ENCODE data around the gene FOXR1.

GRCh38 chr11:118612117-118612930, 4.9 kb downstream of the PHLDB1 start:
- PRO-cap, 2 experiments: no peak in any of the 2 experiments

DNA sequence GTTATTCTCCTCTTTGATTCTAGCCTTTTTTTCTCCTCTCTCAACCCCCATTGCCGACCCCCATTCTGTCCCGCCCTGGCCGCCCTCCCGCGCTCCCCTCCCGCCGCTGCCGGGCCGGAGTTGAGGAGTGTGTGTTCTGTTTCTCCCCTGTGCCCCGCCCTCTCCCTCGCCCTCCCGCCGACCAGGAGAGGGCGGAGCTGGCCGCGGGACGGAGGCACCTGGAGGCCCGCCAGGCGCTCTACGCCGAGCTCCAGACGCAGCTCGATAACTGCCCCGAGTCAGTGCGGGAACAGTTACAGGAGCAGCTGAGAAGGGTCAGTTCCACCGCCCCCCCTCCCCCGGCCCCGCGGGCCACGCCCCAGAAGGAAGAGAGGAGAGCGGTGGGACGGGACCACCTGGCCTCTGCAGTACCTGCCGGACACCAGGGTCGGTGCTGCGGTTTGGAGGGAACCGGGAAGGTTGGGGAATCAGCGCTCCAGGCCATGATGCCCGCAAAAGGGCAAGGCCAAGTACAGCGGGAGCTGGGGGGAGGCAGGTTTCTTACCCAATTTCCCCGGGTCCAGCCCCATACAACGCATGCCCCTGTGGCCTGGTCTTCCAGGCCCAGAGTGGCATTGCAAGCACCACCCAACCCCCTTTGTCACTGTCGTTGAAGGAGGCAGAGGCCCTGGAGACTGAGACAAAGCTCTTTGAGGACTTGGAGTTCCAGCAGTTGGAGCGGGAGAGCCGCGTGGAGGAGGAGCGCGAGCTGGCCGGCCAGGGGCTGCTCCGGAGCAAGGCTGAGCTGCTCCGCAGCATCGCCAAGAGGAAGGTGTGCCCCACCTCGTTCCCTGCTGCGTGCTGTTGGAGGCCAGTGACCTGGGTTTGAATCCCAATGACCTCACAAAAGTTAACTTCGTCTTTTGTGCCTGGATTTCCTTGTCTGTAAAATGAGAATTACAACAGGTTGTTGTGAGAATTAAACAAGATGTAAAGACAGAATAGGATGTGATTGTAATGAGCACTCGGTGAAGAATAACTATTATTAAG, 27.6 kb downstream of the PHLDB1 start:
- PRO-cap, 2 experiments: no peak in any of the 2 experiments

- PRO-cap, 2 experiments: no peak in any of the 2 experiments
Measured at GRCh38 chr11:118643459-118644218, 35.8 kb downstream of the TREH start.

DNA sequence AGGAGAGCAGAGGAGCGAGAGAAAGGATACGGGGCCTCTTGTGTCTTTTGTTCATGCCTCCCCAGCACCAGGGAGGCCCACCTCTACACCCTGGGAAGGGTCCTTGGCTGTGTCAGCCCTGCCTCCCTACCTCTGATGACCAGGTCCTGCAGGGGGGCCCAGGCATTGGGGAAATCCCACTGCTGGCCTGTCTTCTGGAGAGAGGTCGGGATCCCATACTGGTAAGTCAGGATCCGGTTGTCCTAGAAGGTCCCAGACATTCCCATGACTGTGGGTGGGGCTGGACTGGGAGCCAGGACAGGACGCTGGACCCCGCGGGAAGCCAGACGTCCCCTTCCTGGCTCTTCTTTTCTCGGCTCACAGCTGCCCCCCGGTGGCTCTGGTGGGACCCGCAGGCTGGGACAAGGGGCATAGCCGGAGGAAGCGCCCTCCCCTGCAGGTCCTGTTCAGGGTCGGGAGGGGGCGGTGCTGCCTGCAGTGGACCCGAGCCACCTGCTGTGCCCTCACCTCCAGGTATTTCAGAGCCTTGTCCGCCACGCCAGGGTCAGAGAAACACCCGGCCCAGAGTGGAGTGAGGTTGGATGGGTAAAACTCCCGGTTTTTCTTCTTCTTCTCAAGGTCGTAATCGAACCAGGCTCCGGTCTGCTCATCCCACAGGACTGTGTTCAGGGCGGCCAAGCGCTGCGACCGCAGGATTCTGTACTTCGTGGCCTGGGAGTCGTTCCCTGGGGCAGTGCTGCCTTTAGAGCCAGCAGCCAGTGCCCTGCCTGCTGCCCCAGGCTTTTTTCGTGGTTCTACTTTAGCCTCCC, 20.0 kb downstream of the TREH start:
- PRO-cap, 2 experiments: no peak in any of the 2 experiments

- PRO-cap, 2 experiments: peak in 2 of 2 experiments; most common plus-strand start chr11:118699782 (in 1); most common minus-strand start chr11:118699655 (in 2)
Measured at GRCh38 chr11:118699390-118699952, 20.0 kb upstream of the TREH start.

DNA sequence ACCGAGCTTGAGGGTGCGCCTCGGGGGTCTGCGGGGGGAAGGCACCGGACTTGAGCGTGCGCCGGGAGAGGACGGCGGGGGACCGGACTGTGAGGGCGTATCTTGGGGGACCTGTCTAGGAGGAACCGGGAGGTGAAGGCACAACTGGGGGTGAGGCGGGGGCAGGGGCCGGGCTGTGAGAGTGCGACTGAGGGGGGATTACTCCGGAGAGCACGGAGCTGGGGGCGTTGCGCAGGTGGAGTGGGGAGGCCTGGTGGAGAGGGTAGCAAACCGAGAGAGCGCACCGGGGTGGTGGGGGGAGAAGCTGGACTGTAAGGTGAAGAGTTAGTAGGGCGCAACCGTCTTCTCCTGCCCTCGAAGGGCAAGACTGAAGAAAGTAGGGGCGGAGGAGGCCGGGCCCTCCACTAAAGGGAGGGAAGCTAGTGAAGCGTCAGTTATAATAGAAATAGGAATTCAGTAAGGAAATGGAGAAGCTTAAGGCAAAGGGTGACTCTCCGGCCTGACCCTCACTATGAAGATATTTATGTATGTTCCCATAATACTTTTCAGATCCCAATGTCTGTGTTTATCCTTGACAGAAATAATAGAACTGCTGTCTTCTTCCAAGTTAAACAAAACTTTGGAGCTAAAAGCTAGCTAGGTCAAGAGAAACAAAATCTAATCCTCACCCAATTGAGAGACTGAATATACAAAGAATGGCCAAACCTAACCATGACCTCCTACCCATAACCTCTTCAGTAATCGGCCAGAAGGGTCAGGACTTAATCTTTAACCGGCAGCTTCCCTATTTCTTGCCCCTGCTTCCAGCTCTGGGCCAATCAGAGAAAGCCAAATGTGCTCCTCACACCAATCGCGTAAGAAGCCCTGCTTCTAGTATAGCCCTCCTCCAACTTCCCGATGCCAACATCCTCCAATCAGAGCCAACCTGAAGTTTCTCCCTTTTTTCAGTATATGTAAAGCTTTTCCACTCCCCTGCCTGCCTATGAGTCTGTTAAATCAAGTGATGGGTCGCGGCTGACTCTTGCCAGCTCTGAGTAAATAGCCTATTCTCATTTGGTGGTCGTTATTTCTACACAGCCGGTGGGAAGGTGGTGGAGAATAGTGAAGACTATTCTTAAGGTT, 1.5 kb upstream of the DDX6 start:
- PRO-cap, 2 experiments: peak in 2 of 2 experiments; most common plus-strand start position 983 of the sequence (in 2); most common minus-strand start position 369 of the sequence (in 2)

DNA sequence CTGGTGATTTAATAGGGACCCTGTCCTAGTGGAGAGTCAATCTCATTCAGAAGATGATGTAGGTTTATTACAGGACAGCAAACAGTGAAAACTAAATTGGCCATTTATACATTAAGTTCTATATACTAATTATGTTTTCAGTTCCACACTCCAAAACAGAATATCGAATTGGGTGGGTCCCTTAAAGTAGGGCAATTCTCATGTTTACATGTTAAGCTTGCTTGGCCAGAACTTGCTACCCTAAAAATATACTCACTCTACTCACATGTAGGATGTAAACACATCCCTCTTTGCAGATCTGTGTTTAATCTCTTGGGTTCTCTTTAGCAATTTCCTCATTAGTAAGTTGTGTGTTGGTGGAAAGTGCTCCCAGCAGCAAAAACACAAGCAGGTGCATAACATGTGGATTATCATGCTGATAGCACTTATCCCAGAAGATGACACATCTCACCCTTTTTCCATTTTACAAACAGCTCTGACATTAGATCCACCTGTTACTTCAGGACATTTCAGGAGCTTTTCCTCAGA, 22.6 kb upstream of the DDX6 start:
- PRO-cap, 2 experiments: no peak in any of the 2 experiments

GRCh38 chr11:118884587-118885395, 1.1 kb downstream of the CXCR5 start:
- PRO-cap, 2 experiments: no peak in any of the 2 experiments

DNA sequence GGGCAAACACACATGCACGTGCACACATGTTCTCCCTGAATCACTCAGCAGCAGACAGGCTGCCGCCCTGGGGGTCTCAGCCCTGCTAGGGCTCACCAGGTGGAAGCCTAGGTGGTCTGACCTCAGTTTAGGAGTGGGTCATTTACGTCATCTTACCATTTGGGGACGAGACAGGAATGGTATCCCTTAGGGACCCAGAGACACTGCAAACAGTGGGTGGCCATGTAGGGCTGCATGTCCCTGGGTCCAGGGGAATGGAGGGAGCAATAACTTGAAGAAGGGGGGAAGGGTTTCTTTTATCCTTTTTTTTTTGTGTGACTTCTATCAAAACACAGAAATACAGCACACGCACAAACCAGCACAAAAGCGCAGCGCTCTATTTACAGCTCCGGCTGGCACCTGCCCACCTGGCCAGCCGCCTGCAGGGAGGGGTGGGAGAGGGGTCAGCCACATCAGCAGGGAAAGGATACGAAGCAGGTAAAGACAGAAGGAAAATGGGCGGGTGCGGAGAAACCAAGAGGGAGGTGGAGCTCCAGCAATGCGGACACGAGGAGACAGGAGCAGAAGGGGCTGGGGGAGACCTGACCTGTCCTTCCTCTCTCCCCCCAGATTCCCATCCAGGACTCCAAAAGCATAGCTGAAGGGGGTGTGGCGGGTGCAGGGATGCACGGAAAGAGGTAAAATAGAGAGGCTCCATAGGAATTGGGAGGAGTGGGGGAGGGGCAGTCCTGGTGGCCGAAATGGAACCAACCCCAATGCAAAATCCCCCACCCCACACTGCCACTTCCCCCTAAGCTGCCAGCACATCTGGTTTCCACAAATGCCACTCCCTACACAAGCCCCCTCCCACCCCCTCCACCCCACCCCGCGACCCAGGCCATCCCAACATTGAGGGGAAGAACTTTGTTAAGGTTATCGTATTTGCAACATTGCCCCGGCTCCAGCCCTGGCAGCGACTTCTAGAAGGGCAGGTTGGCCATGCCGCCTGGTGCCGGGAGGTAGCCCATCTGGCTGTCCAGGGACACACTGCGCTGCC, 14.1 kb downstream of the CXCR5 start:
- PRO-cap, 2 experiments: no peak in any of the 2 experiments

GRCh38 chr11:118906234-118906667, 19.5 kb downstream of the BCL9L start:
- PRO-cap, 2 experiments: no peak in any of the 2 experiments

GRCh38 chr11:118908334-118908979, 17.3 kb downstream of the BCL9L start:
- PRO-cap, 2 experiments: no peak in any of the 2 experiments

DNA sequence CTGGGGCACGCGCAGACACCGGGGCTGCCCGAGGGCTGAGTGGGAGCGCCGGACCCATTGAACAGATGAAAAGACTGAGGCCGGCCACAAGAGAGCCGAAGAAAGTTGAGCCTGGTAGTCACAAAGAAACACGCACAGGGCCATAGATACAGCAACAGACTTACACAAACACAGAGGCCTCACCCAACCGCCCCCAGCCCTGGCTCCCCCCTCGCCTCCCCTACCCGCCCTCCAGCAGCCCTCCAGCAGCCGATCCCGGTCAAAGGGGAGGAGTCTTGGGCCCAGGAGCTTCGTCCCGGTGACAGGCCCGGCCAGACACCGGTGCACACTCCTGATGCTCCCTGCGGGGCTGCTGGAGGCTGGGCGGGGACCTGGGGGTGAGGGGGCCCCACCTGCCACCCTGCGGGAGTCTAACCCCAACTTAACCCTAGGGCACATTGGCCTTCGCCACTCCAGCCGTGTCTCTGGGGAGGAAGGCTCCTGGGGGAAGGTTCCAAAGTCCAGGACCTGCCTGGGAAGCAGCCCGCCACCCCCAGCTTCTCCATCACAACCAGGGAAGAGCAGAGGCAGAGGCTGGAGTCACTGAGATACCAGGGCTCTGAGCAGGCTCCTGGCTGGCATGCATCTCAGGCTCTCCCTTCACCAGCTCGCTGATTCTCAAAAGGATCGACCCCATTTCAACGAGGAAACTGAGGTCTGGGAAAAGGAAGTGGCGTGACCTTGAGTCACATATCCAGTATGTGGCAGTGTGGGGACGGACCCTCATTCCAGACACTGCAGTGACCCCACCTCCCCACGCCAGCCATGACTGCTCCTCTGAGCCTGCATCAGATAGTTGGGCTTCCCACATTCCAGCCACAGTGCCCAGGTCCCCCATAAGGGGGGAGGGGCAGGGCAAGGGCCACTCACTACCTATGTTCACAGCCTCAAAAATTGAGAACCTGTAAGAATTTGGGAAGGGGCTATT, 14.5 kb downstream of the BCL9L start:
- PRO-cap, 2 experiments: peak in 2 of 2 experiments; most common plus-strand start position 87 of the sequence (in 1); most common minus-strand start position 76 of the sequence (in 2)

DNA sequence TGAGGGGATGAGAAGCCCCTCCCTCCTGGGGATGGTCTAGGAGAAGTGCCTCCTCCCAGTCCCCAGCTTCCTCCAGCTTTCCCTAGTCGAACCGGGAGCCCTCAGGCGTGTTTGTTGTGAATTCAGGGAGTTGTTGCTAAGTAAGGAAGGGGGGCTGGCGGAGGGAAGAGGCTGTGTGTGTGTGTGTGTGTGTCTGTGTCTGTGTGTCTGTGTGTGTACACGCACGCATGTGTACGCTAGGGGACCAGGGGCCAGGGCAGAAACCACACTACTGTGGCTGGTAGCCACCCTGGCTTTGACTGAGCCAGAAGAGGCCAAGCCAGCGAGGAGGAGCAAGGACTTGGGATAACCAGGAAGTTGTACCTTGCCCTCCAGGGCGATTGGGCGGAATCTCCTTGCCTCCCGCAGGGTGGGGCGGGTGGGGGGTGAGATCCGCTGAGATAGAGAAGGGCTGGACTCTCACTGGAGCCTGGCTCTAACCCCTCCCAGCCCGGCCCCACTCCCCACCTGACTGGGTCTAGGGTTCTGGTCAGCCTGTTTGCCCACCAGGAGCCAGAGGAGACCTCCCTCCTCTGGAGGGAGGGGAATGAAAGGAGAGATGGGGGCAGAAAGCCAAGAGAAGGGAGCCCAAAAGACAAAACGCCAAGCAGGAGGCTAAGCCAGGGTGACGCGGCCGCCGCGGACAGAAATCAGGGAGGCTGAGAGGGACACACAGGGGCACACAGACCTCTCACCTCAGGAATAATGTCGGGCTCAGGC, 7.5 kb downstream of the BCL9L start:
- PRO-cap, 2 experiments: peak in 2 of 2 experiments; most common plus-strand start position 307 of the sequence (in 2); most common minus-strand start position 81 of the sequence (in 1)

GRCh38 chr11:118918851-118919266, 6.9 kb downstream of the BCL9L start:
- PRO-cap, 2 experiments: peak in 1 of 2 experiments; most common plus-strand start chr11:118918986 (in 1); most common minus-strand start chr11:118919017 (in 1)

DNA sequence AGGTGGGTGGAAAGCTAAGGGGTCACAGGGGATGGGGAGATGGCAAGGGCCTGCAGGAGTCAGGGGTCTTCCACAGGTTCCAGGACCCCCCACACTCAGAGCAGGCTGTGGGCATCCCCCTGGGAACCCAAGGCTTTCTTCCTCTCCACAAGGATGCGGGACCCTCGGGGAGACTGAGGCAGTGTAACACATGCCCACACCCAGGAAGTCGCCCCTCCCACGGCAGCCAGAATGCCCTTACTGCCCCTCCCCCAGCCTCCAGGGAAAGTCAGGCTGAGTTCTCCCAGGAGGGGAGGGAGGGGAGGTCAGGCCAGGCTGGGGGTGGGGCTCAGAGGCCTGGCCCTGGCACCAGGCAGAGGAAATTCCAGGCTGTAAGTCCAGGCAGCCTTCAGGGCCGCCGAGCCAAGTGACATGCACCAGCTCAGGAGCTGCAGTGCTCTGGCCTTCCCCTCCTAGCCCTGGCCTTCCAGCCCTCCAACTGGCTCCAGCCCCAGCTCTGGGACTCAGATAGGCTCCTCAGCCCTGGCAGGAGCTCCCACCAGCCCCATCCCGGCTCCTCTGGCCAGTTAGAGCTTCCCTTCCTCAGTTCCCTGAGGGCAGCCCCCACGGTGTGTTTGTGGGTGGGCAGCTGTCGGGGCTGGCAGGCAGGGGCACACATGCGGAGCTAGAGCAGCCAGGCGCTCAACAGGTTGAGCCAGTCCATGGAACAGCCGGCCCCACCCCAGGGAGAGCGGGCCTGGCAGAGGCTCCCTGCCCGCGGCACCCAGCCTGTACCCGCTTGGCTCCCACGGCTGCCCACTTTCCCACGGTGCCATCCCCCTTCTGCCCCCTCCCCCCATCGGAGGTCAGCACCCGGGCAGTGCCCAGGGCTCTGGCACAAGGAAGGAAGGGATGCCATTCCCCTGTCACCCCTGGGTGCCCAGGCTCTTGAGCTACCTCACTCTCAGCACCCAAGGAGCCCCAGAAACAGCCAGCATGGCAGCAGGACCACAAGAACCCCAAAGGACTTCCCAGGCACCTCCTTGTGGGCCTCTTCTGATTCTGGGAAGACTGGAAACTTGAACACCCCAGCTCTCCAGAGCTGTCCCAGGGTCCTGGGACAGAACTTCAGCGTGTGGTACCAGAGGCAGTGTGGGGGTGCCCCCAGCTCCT, 3.5 kb downstream of the BCL9L start:
- PRO-cap, 2 experiments: no peak in any of the 2 experiments

GRCh38 chr11:118930091-118930771, 4.5 kb upstream of the BCL9L start:
- PRO-cap, 2 experiments: peak in 2 of 2 experiments; most common plus-strand start chr11:118930479 (in 1); most common minus-strand start chr11:118930172 (in 2)

- PRO-cap, 2 experiments: no peak in any of the 2 experiments
Measured at GRCh38 chr11:118971629-118972052, at the start of gene FOXR1. Gene FOXR1, plus strand, starts transcription at chr11:118971761.

- PRO-cap, 2 experiments: no peak in any of the 2 experiments
Measured at GRCh38 chr11:119009619-119010163, 8.5 kb downstream of the RPS25 start.

GRCh38 chr11:119014529-119014717, 3.7 kb downstream of the RPS25 start:
- PRO-cap, 2 experiments: no peak in any of the 2 experiments

DNA sequence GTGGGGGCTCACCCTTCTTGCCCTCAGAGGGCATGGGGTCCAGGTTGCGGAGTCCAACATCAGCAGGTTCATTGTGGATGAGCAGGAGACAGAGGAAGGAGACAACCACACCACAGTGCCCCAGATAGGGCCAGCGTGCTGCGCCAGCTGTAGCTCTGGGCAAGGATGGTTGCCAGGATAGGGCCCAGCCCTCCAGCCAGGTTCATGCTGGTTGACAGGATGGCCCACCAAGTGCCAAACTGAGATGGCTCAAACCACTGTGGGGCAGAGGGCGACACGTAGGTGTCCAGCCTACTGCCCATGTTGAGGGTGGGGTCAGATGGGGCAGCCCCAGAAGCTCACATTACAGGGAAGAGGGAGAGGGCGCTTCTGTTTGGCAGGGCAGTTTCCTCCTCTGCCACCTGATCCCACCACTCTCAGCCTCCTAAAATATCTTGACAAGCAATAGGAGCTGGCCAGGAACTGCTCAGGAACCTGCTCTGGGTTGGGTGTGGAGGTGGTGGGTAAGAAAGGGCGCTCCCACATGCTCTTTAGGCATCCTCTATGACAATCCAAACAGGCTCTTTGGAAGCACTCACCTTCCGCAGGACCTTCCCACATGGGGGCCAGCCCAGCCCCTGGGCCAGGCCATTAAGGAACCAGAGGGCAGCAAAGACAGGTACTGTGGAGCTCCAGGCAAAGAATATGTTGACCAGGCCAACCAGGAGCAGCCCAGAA, 9.2 kb downstream of the TRAPPC4 start:
- PRO-cap, 2 experiments: no peak in any of the 2 experiments

Data from helper T cell (primary cell).